Cerebellum (tissue), 5 donors: ENCODE measurements around a stretch of chr5.

- PRO-cap, 3 experiments: no peak in any of the 3 experiments
- RAMPAGE, long total RNA: no peak
Measured at GRCh38 chr5:142433777-142434249, 109.0 kb upstream of the SPRY4 start.

DNA sequence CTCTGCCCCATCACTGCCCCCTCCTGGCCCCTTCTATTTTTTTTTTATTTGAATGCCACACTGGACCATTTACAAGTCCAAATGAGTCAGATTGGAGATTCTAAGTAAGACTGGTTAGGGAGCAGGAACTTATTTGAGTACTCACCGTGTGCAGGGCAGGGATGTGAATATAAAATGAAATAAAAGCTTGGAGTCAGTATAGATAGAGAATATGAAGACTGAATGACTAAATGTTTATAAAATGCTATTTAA lies 137.0 kb downstream of the FGF1 start:
- PRO-cap, 3 experiments: no peak in any of the 3 experiments
- RAMPAGE, long total RNA: no peak

GRCh38 chr5:142568207-142568633 lies 117.7 kb downstream of the FGF1 start:
- PRO-cap, 3 experiments: no peak in any of the 3 experiments
- RAMPAGE, long total RNA: no peak

DNA sequence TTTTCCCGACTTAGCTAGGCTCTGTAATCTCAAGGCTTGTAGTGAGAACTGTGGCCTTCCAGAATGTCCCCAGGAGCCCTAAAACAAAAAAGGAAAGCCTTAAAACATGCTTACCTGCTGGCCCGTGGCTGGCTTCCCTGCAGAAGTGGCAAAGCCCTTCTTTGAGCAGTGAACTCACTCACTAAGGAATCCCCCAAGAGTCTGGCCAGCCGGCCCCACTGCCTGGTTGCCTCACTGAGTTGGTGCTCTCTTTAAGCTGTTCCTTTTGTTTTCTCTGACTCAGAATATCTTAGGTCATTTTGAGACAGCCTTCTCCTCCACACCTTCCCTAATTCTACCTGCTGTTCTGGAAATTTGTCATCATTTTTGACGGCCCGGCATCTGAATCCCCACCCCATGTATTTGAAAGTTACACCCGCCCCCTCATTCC lies 41.9 kb downstream of the FGF1 start:
- PRO-cap, 3 experiments: no peak in any of the 3 experiments
- RAMPAGE, long total RNA: no peak

- PRO-cap, 3 experiments: no peak in any of the 3 experiments
- RAMPAGE, long total RNA: no peak
Measured at GRCh38 chr5:142771783-142772719, 1.9 kb downstream of the ARHGAP26 start.

DNA sequence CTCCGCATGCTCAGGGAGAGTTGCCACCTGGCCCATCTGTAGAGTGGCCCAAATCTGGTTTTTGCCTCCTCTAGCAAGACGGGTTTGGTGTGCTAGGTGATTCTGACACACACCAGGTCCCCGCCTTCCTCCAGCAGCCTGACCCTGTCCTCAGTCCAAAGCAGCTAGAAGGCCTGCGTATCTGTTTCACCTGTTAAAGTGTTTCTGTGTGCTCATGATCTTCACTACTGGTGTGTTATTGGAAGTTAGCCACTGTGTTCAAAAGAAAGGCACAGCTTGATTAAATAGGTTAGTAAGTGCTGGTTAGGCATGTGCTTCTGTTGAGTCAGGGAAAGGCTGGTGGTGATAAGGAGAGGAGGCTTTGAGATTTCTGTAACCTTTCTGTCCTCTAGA lies 58.6 kb downstream of the ARHGAP26 start:
- PRO-cap, 3 experiments: no peak in any of the 3 experiments
- RAMPAGE, long total RNA: no peak

- PRO-cap, 3 experiments: no peak in any of the 3 experiments
- RAMPAGE, long total RNA: no peak
Measured at GRCh38 chr5:142871032-142872239, 101.3 kb downstream of the ARHGAP26 start.

DNA sequence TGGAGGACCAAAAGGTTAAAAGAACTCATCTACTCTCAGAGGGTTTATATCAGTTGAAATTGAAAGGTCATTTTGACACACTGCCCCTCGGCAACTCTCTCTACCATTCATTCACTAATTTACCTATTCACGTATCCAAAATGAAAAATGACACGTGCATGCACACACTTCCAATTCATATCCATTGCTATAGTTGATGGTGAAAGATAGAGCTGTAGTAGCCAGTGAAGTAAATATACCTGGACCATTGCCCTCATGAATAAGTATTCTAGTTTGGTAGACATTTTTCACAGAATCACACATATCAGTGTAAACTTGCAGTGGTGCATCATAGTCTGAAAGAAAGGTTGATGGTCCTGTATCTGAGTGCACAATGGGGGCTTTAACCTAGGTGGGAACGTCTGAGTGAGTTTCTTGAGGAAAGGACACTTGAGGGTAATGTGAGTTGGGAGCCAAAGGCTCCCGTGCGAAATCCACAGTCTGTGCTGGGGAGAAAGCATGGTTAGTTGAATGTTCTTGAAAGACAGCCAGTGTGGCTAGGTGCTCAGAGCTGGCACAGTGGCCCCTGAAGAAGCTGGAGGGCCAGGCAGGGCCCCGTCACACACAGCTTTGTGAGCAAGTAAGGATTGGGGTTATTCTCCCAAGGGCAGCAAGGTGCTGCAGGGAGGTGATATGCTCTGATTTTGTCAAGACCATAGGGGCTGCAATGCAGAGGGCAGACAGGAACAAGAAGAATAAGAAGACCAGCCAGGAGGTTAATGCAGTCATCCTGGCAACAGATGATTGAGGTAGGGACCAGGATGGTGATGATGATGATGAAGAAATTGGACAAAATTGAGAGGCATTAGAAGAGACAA lies 260.7 kb downstream of the ARHGAP26 start:
- PRO-cap, 3 experiments: no peak in any of the 3 experiments
- RAMPAGE, long total RNA: no peak

GRCh38 chr5:143105443-143105967 lies 298.0 kb downstream of the NR3C1 start:
- PRO-cap, 3 experiments: no peak in any of the 3 experiments
- RAMPAGE, long total RNA: no peak

DNA sequence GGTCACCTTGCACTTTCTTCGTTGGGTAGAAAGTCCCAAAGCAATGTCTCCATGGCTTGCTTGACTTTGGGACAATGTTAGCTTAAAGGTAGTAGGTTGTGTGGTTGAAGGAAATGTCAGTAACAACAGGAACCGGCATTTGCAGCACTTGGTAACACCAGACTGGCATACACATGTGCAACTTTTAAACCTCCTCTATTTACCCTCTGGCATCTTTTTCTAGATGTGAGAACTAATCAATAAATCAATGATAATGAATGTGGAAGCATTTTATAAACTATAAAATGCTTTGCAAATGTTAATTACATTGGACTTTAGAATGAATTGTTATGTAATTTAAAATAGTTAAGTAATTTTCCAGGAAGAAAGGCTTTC lies 293.1 kb downstream of the NR3C1 start:
- PRO-cap, 3 experiments: peak in 1 of 3 experiments; most common plus-strand start position 87 of the sequence (in 1)
- RAMPAGE, long total RNA: no peak

DNA sequence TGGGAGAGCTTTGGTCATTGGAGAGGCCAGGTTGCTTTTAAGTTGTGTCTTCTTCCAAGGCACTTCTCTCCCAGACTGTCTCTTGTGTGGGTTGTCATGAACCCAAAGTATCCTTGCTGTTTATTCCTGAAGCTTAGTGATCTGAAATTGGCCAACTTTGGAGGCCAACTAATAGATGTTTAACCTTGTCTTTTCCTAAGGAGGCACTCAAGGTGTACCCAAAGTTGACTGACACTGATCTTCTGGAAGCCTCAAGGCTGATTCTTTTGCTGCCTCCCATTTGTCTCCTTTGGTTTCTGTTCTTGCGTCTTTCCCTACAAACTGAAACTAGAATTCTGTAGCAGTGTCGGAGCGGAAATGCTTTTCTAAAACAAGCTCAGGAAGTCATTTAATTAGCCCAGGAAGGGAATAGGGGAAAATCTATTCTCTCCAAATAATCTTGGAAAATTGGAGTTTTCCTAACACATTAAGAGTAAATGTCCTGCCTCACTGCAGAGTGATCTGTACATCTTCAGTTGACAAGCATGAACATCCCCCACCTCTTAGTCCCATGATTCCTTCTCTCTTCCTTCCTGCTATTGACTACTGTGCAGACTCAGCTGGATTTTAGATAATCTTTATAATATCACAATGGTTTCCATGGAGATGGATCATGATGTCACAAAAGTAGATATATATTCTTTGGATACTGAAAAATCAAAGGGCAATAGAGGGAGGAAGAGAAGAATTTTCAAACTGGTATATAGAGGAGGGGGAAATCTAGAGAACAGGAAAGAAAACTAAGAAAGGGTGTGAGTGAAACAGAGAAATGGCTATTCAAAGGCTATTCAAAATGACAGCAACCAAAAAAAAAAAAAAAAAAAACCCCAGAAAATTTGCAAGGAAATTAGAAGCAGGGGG lies 182.7 kb downstream of the NR3C1 start:
- PRO-cap, 3 experiments: no peak in any of the 3 experiments
- RAMPAGE, long total RNA: no peak

DNA sequence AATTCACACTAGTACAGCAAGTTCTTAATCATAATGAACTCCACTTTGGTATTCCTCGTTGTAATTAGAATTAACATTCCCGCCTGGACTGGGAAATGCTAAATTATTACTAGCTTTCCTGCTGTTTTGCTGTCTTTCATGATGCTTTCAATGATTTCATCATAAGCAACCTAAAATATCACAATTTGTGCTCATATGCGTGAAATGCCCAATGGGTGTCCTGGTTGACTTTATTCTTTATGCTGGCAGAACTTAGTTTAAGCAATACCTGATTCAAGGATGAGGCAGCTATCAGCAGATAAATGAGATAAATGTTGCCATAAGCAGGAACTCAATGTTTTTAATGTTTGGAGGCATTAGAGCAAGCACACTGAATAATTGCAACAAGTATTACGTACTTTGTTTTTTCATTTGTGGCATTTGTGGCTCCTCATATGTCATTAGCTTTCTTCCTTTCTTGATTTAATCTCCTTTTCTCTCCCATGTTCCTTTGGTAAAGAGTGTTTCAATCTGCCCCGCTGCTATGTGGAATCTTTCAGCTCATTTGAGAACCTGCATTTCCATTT lies 6.3 kb upstream of the NR3C1 start:
- PRO-cap, 3 experiments: no peak in any of the 3 experiments
- RAMPAGE, long total RNA: no peak

- PRO-cap, 3 experiments: no peak in any of the 3 experiments
- RAMPAGE, long total RNA: no peak
Measured at GRCh38 chr5:143433559-143434399, 30.3 kb upstream of the NR3C1 start.

GRCh38 chr5:143561177-143561544 lies 157.7 kb upstream of the NR3C1 start:
- PRO-cap, 3 experiments: no peak in any of the 3 experiments
- RAMPAGE, long total RNA: no peak

GRCh38 chr5:143583429-143583862 lies 180.0 kb upstream of the NR3C1 start:
- PRO-cap, 3 experiments: no peak in any of the 3 experiments
- RAMPAGE, long total RNA: no peak

GRCh38 chr5:144189524-144190487 lies 19.1 kb downstream of the KCTD16 start:
- PRO-cap, 3 experiments: no peak in any of the 3 experiments
- RAMPAGE, long total RNA: no peak

DNA sequence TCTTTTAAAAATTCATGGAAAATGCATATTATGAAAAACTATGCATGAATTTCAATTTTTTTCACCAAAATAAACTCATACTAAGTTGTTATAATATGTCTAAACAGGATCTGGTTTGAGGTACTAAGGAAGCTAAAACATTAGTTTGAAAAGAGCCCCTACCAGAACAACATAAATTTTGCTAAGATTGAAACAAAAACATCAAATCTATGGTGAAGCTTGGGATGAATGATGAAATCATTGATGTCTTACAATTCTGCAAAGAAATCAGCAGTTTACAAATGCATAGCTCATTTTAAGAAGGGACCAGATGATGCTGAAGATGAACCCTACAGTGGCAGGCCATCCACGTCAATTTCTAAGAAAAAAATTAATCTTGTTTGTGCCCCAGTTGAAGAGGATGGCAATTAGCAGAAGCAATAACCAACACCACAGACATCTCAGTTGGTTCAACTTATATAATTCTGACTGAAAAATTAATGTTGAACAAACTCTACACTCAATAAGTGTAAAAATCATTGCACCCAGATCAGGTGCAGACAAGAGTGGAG lies 80.6 kb downstream of the PRELID2 start:
- PRO-cap, 3 experiments: no peak in any of the 3 experiments
- RAMPAGE, long total RNA: no peak

DNA sequence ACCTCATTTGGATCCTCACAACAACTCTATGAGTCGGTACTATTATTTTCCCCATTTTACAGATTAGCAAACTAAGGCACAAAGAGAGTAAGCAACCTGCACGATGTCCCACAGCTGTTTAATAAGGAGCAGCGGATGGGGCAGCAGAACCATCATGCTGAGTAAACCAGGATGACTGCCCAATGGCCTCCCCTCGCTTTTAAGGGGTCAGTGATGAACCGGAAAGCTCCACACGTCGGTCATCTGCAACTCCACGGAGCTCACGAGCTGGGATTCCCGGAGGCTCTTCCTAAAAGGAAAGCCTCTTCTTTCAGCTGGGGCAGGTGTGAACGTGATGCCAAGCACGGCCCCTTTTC lies 520 bp downstream of the PRELID2 start:
- PRO-cap, 3 experiments: no peak in any of the 3 experiments
- RAMPAGE, long total RNA: no peak

GRCh38 chr5:145939254-145940060 lies 3.1 kb downstream of the SH3RF2 start:
- PRO-cap, 3 experiments: no peak in any of the 3 experiments
- RAMPAGE, long total RNA: no peak

GRCh38 chr5:145940936-145941597 lies 4.7 kb downstream of the SH3RF2 start:
- PRO-cap, 3 experiments: no peak in any of the 3 experiments
- RAMPAGE, long total RNA: no peak